Daoy (cell line): ENCODE data around the genes HSD17B13 and SPP1.

DNA sequence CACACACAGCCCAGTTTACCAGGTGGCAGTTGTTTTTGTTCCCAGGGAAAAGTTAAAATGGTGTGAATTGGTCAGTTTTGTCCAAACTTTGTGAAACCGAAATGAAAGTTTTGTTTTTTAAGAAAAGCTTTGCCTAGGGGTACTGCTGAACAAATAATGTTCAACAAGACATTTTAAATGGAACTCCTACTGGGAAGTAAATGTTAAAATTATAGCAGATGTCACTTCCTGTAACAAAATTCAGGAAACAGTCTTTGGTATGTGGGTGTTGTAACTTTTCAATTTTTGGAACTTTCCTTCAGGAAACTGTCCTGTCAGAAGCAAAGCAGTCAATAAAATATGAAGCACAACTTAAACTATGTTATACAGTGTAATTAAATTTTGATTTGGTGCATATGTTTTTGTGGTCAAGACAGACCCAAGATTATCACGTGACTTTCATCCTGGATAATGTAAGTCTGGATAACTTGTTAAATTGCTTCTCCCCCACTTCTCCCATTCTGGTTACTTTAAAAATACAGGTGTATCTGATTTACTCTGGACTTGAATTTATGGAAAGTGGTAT, 79.6 kb downstream of the AFF1 start:
- RAMPAGE, long total RNA: no peak

DNA sequence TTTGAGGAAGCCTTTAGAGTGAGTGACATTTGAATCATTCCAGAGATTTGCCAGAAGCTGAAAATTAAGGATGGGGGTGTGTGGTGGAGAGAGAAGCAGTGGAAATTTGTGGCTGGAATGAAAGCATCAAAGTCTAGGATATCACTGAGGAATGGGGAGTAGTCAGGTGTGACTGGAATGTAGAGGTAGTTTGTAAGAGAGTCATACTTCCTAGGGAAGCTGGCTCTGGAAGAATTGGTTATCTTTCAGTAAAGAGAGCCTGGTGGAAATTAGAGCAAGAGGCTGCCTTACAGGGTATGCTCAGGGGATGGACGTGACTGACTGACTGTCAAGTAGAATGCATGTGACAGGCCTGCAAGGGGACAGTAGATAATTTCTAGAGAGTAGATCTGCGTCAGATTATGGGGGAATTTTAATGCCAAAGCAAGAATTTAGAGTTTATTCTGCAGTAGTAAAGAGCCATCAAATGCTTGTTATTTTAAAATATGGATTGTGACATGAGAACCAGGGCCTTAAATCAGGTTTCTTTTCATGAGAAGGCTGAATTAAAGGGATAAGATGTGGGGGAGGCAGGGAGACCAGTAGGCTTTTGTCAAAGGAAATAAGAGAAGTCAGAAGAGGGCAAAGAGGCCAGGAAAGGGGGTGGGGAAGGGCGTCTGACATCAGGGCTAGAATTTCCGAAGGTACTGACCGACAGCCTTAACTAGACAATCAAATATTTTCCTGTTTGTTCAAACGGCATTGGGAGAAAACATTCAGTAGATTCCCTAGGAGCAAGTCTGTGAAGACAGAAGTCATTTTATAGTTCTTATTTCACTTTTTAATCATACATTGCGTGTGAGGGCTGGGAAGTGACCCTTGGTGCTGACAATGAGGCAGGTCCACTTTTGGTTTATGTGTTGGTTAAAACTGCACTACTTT, 109.9 kb downstream of the AFF1 start:
- RAMPAGE, long total RNA: no peak

DNA sequence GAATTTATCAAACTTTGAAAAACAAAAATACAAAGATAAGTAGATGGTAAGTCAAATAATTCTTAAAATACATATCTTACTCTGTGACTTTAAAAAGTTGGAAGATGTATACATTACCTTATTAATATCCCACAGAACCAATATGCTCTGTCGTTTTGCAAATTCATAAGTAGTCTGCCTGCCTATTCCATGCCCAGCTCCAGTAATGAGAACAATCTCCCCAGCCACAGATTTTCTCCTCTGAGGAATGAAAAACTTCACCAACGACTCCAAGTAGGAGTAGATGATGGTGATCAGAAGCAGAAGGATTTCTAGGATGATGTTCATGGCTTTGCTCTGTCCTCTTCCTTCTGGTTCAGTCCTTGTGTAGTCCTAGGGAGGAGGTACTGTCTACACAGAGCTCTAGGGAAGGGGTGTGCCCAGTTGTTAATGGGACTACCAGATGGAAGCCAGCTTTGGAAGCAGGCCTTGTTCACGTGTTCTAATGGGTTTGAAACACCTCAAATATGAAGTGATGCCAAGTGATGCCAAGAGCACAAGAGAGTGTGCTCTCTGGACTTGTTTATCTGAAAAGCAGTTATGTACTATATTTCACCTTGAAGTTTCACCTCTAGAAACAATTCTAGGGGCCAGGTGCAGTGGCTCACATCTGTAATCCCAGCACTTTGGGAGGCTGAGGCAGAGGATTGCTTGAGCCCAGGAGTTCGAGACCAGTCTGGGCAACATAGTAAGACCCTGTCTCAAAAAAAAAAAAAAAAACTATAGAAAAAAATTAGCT, at the start of gene HSD17B13:
TSS of gene HSD17B13 (minus strand) at position 368 of the 778 bp plus-strand sequence.
- RAMPAGE, long total RNA: no peak

- RAMPAGE, long total RNA: no peak
Observed at GRCh38 chr4:87493883-87494559, 35.2 kb downstream of the SPARCL1 start.

GRCh38 chr4:87510305-87510989, 18.7 kb downstream of the SPARCL1 start:
- RAMPAGE, long total RNA: no peak

- RAMPAGE, long total RNA: no peak
Observed at GRCh38 chr4:87516819-87517179, 12.4 kb downstream of the SPARCL1 start.

DNA sequence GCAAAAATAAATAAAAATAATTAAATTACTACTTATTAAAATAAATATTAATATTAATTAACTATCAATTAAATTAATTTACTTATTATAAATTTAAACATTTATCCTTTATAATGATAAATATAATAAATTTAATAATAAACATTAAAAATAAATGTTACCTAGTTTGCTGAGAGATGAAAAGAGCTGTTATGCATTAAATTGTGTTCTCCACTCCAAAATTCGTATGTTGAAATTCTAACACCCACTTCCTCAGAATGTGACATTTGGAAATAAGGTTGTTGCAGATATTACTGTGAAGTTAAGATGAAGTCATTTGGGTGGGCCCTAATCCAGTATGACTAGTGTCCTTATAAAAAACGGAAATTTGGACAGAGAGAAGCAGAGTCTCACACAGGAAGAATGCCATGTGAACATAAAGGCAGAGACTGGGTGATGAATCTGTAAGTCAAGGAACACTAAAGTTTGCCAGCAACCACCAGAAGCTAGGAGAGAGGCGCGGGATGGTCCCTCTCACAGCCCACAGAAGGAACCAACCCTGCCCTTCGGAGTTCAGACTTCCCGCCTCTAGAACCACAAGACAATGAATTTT, 67.1 kb upstream of the IBSP start:
- RAMPAGE, long total RNA: no peak

DNA sequence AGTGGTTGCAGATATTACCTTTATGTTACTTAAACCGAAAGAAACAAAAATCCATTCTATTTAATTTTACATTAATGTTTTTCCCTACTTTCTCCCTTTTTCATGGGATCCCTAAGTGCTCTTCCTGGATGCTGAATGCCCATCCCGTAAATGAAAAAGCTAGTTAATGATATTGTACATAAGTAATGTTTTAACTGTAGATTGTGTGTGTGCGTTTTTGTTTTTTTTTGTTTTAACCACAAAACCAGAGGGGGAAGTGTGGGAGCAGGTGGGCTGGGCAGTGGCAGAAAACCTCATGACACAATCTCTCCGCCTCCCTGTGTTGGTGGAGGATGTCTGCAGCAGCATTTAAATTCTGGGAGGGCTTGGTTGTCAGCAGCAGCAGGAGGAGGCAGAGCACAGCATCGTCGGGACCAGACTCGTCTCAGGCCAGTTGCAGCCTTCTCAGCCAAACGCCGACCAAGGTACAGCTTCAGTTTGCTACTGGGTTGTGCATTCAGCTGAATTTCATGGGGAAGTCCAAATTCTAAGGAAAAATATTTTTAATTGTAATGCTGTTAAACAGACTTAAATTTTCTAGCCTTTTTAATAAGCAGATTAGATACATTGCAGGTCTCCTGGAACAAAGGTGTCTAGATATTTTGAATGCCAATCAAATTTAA, at the start of gene SPP1:
TSS of gene SPP1 (plus strand) at position 378 of the 662 bp plus-strand sequence.
- RAMPAGE, long total RNA: no peak

- RAMPAGE, long total RNA: no peak
Observed at GRCh38 chr4:87982236-87982884, 6.8 kb downstream of the SPP1 start.

- RAMPAGE, long total RNA: no peak
Observed at GRCh38 chr4:88457286-88458192, 620 bp downstream of the HERC5 start.

- RAMPAGE, long total RNA: no peak
Observed at GRCh38 chr4:88646574-88647517, 50.8 kb downstream of the NAP1L5 start.

DNA sequence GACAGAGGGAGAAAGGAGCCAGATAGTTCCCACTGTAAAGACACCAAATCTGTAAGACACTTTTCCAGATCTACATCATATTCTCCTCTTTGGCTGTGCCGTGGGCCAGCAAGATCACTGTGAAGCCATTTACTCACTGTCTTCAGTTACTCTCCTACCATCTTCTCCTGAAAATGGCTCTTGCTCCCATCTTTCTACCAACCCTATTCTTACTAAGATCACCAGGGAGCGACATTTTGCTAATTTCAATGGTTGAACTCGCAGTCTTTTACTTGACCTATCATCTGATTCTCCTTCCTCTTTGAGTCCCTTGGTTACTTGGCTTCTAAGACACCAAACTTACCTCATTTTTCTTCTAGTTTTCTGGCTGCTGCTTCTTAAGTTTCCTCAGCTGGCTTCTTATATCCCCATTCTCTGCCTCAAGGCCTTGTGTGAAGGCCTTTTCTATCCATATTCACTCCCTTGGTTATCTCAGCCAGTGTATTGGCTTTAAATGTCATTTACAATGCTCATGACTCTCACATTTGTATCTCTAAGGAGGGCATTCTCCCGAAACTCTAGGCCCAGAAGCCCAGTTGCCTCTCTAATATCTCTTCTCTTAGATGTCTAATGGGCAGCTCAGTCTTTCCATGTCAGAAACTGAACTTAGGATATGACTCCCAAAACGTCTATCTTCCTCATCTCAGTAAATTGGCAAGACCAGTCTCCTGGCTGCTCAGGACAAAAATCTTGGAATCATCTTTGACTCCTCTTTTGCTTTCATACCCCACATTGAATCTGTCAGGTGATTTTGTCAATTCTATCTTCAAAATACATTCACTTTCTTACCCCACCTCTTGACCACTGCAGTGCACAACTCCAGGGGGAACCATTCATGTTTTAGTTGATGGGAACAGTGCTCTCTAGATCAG, 80.2 kb upstream of the NAP1L5 start:
- RAMPAGE, long total RNA: no peak

DNA sequence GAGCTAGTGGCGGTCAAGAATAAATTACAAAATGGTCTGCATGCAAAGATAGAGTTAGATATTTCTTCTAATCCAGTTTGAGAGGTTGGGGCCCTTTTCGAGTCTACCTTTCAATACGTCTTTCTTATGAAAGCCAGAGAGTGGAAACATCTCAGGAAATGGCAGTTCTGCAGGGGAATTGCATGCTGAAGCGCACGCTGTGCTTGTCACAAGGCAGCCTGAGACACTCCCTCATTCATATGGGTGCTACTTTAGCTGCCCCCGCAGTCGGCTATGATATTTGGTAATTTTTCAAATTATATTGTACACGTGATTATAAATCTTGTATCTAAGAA, 145.4 kb upstream of the NAP1L5 start:
- RAMPAGE, long total RNA: no peak

DNA sequence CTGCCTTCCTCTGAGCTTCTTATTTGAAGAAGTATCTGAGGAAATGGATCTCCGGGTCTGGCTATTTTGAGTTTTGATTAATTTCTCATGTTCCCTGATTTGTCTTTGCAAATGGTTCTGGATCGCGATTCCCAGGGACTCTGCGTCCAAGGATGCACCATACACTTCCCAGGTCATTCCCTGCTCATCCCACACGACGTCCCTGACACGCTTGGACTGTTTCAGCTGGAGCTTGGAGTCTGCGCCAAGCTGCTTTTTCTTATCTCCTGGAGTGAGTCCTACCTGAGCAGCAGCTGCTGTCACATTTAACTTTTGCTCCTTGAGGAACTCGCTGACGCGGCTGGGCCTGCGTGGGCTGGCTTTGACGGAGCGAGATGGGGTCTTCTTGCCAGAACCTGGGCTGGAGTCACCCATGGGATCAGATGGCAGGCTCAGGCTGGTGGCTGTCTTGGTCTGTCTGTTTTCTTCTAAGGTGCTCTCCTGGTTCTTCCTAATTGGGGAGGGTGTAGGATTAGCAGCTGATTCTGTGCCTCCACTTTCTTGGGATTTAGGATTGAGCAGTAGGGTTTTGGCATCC, 59.6 kb downstream of the GPRIN3 start:
- RAMPAGE, long total RNA: no peak

DNA sequence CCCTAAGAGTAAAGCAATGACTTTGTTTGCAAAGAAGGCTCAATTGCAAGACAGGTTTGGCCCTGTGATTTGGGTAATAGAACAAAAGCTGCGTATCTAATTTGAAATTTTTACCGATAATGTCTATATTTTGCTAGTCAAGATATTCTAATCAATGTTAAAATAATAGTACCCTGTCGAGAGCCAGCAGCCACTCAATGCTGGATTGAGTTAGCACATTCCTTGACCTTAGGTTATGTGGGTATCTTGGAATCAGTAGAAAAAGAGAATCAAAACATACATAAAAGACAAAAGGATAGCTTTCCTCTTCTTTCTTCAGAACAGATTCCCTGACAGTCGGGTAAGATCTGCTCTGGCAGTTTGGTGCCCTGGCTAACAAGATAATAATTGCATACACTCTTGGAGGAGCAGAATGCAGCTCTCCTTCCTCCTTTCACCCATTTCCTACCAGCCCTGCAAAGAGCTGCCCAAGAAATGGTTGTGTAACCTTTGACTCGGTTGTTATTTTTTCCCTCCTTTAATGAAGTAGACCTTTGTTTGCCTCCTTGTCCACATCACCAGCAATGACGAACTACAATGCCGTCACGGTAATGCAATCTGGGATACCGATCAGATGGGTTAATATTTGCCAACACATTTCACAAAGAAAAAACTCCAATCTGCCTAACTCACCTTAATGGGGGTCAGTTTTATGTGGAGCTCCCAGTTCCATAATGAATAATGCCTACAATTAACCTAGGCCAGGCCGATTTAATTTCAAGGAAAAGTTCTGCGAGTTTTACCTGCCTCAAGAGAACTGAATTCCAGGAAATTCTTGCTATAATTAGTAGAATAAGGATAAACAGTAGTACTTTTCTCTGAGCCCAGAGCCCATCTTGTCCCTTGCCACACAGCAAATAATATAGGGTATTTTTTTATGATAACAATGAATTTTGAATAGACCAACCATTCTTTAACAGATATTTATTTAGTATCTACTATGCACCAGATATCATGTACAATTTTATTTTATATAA, 32.1 kb downstream of the GPRIN3 start:
- RAMPAGE, long total RNA: no peak

GRCh38 chr4:89489321-89489870, 181.8 kb upstream of the GPRIN3 start:
- RAMPAGE, long total RNA: no peak

GRCh38 chr4:90645895-90646356, 518.7 kb downstream of the CCSER1 start:
- RAMPAGE, long total RNA: no peak

- RAMPAGE, long total RNA: no peak
Observed at GRCh38 chr4:90958218-90958957, 831.2 kb downstream of the CCSER1 start.

DNA sequence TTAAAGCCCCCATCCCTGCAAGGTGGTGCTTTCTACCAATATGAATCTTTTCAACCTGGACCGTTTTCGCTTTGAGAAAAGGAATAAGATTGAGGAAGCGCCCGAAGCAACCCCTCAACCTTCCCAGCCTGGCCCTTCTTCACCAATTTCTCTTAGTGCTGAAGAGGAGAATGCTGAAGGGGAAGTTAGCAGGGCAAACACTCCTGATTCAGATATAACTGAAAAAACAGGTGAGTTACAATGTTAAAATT, 615 bp downstream of the SMARCAD1 start:
- RAMPAGE, long total RNA: no peak

DNA sequence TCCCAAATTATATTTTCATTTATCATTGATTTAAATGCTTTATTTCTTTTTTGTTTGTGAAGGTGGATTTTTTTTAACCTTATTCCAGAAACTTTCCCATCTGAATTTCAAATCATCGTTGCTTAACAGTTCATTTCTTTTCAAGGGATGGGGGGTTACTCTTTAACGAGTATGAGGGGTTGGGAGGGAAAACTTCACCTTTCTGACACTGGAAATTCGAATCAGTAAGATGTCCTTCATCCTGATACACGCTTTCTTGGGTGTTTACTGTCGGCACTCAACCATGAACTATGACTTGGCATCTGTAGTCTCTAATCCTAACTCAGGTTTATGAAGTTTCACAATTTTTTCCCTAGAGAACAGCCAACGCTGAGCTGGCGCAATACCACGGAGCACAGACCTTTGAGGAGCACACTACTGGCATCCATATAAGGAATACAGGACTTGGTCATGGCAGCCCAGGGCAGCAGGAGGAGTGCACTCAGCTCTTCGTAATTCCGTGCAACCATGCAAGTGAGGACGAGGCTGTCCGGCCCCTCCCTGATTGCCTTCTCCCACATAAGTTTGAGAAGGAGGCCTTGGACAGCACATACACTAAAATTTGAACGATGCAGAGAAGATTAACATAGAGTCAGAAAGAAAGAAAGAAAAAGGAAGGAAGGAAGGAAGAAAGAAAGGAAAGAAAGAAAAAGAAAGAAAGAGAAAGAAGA, 41.1 kb upstream of the PDLIM5 start:
- RAMPAGE, long total RNA: no peak